Pericardium fibroblast (primary cell): ENCODE measurements around the gene SLC10A2.

GRCh38 chr13:99354273-99354987 is 47.2 kb upstream of the GPR183 start:
- RAMPAGE, long total RNA: no peak

GRCh38 chr13:99375024-99375809 is 68.0 kb upstream of the GPR183 start:
- RAMPAGE, long total RNA: no peak

GRCh38 chr13:99403740-99404100 is 96.5 kb upstream of the GPR183 start:
- RAMPAGE, long total RNA: no peak

GRCh38 chr13:99413564-99413973 is 87.7 kb upstream of the TM9SF2 start:
- RAMPAGE, long total RNA: no peak

- RAMPAGE, long total RNA: no peak
These were observed 61.5 kb upstream of the TM9SF2 start for GRCh38 chr13:99439914-99440113.

GRCh38 chr13:99498198-99499166 is 2.8 kb upstream of the TM9SF2 start:
- RAMPAGE, long total RNA: no peak

GRCh38 chr13:99501909-99502455 is 710 bp downstream of the TM9SF2 start:
- RAMPAGE, long total RNA: no peak

DNA sequence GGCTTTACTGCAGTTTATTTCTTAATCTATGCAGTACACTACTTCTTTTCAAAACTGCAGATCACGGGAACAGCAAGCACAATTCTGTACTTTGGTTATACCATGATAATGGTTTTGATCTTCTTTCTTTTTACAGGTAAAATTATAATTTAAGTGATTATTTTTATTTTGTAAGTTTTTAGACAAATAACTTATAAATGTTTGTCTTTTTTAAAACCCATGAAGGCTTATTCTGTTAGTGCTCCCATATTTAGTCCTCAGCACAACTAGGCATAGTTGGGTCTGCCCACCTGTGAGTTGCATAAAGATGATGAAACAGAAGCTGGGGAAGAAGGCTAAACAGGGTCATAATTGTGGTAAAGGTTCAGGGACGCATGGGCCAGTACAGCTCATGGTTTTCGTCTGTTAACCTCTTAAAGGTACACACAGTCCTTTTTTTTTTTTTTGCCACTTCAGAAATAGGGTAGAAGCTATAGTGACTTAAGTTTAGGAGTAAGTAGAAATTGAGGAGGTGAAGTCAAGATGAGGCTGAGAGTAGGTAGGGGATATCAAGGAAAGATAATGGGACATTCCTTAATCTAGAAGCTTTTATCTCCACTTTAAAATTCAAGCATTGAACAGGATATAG is 47.0 kb upstream of the CLYBL start:
- RAMPAGE, long total RNA: no peak

DNA sequence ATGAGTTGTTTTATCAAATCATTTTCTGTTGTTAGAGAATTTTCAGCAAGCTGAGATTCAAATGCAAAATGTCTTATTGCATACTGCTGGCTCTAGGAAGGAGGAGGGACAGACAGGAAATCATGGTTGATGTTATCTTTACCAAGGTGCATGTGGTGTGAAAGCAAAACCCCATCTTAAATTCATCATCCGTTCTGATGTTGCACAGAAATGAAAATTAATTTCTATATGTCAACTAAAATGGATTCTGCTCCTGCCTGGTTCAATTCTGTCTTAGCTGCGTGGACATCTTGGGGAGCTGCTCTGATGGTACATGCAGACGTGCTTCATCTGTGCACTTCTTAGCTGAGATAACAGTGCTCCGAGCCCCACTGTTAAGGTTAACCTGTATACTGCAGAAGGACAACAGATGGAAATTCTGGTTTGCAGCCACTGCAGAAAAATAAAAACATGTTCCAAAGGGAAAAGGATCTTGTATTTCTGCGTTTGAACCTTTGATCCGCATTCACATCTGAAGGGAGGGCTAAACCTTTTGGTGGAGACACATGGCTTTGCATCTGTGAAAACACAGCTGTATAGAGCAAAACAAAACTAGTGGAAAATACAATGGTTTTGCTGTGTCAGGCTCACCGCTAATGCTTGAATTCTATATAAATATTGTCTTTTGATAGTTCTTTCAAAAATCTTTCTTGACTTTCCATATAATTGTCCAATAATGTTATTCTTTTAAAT is 50.5 kb downstream of the CLYBL start:
- RAMPAGE, long total RNA: no peak

DNA sequence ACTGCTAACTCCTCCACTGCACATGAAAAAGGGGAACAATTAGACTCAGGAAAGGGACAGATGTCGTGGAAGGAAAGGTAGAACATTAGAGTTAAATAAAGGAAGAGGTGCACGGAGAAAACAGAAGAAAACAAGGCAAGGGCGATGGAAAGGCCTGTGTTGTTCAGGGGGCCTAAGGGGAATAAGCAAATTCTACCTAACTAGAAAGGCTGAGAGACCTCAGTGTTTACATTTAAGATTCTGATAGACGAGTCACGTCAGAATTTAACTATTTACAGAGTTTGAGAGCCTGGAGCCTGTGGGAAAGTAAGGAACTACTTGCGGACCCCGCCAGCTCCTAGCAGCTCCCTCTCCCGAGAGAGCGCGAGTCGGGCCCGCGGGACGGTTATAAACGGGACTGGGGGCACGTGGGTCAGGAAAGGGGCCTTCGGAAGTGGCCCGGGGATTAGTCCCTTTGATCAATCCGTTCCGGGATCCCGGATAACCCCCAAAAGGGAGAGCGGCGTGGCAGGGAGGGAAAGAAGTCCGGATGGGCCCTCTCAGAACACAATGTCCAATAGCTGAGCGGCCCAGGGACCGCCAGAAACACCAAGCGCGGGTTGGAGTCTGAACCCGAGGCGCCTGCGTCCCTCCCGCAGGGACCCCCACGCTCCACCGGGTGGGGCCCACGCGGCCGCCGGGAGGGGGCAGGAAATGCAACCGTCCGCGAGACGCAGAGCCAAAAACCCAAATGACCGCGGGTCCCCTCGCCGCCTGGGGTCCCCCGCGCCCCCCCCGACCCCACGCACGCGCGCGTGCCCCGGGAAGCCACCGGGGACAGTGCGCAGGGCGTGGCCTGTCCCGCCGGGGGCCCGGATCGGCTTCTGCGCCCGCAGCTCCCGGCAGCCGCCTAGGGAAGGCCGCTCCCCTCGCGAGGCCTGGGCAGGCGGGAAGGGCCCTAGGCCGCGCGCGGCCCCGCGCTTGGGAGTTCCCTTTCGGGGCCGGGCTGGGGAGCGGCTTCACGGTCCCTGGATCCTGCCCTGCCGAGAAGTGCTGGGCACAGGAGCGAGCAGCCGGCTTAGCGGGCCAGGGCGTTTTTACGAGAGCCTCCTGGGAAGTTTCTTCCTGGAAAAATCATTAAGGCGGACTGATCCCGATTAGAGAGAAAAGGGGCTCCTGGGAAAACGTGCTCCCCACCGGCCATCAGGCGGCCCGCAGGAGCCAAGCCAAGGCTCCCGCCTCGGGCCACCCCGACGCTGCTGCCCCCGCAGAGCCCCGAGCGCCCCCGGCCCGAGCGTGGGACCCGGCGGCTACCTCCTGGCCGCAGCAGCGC is 3.4 kb downstream of the ZIC5 start:
- RAMPAGE, long total RNA: no peak

GRCh38 chr13:100389565-100389979 is 199.0 kb downstream of the GGACT start:
- RAMPAGE, long total RNA: no peak

DNA sequence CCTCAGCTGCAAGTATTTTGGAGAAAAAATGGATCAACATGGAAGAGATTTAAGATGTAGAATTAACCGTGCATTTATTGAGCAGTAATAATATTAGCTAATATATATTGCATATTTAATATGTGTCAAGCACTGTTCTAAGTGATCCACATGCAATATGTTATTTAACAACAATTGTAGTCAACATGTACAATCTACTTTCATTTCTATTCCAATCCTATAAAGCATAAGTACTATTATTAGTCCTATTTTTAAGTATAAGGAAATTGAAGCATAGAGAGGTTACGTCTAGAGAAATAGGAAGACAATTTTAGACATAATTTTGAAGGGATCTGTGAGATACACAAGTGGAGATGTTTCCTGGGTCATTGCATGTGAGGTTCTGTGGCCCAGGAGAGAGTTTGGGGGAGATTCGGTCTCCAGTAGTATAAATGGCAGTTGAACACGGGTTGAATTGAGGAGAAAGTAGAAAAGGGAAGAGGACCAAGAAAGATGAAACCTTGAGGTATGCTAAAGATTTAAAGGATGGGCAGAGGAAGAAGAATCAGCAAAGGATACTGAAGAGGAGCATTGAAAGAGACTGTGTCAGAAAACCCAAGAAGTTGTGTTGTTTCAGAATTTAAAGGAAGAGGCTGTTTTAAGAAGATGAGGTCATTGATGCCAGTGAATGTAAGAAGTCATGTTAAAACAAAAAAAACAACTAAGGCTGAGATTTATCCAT is 198.4 kb downstream of the GGACT start:
- RAMPAGE, long total RNA: no peak

GRCh38 chr13:100392520-100393357 is 195.8 kb downstream of the GGACT start:
- RAMPAGE, long total RNA: no peak

DNA sequence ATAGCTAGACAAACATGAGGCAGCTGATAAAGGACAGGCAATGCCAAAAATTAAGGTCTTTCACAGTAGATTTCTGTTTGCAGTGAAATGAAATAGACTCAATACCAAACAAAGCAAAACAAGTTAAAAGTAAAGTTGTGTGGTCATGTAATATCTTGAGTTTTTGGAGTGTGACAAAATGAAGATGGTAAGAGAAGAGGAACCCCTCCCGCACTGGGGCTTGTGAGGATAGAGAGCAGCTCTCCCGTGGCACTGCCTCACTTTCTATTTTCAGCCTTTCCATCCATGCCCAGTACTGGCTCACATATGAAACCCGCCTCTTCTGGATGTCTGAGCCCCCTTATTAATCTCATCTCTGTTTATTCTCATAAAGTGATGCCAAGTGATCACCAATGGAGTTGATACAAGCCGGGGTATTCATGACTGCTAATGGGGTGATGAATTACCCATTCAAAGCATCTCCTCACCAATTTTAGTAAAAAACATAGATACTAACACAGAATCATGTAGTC is 95.8 kb upstream of the FGF14 start:
- RAMPAGE, long total RNA: no peak

- RAMPAGE, long total RNA: no peak
These were observed 195.4 kb upstream of the FGF14 start for GRCh38 chr13:102112197-102112526.

DNA sequence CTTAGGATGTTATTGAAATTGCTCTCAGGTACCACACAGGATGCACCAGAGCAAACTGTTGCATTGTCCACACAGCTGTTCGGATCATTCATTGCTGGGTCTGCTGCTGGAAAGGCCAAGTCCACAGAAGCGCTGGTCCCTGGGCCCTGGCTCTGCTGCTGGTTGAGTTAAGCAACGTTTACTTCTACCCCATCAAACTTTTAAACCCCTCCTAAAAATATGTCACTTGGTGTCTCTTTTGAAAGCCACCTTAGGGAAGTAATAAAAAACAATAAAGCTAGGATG is at the start of gene SLC10A2:
SLC10A2 (minus strand) TSS at position 260 of the 285 bp plus-strand sequence.
- RAMPAGE, long total RNA: no peak

GRCh38 chr13:104822491-104822987 is 643.3 kb upstream of the DAOA start:
- RAMPAGE, long total RNA: no peak

- RAMPAGE, long total RNA: no peak
These were observed 378.9 kb downstream of the EFNB2 start for GRCh38 chr13:106156414-106157081.

- RAMPAGE, long total RNA: no peak
These were observed 322.5 kb downstream of the EFNB2 start for GRCh38 chr13:106213026-106213296.

DNA sequence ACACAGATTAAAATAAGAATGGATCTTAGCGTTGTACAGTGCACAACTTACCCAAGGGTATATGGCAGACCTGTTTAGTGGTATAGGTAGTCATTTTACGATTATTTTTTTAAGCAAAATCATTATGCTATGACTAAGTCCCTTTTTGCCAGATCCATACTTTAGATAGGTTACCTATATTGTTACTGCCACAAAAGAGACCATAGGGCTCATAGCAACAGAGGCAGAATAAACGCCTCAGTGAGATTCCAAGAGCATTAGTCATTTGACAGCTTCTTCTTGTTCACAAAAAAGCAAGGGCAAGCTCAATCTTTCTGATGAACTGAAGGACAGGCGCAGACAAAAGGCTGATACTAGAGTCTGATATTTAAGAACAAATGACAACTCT is 187.5 kb downstream of the EFNB2 start:
- RAMPAGE, long total RNA: no peak